ENCODE measurements around the gene TMA16.

DNA sequence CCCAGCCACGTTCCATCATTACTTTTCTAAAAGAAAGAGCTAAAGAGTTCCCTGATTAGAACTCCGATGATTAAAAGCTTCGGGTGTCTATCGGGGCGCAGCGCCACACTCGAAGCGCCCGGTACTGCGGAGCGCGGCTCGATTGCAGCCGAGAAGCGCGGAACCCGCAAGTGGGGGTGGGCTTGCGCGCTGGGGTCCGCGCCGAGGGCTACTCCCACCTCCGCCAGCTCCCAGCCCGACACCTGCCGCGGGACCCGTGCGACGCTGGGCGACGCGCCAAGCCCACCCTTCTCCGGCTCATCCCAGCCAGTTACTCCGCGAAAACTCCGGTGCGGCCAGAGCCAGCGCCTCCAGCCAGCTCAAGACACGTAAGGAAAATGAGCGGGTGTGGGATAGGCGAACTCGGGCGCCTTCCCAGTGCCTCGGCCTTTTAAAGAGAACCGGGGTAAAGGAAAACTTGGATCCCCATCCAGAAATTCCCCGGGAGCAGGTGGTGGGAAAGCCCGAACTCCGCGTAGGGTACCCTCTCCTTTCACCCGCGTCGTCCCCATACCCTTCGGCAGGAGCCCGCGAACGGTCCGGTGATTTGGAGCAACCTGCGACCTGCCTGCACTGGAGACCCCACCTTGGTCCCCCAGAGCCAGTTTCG is 533 bp downstream of the NPY1R start:
- PRO-cap, 3 experiments, result no peak in any of the 3 experiments
- RAMPAGE, long total RNA, result no peak

DNA sequence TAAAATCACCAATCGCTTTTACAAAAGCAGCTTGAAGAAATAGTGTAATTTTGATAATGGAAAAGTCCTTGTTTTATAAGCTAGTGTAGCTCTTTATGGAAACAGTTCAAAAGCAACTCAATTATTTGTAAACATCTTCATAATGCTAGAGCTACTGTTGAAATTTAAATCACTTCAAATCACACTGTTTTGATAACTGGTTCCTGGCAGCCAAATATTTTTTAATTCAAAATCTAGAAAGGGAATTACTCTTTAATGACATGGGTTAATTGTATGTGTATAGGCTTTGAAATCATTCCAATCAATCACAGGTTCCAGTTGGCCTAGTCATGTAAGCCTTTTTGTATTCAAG is 33.8 kb downstream of the TKTL2 start:
- PRO-cap, 3 experiments, result no peak in any of the 3 experiments
- RAMPAGE, long total RNA, result no peak

GRCh38 chr4:163494343-163495510 is at the start of gene TMA16:
TSS of gene TMA16 (plus strand) at chr4:163494690.
- PRO-cap, 3 experiments, result peak in 3 of 3 experiments; most common plus-strand start chr4:163494748 (in 3); most common minus-strand start chr4:163494563 (in 2)
- RAMPAGE, long total RNA, result start-site peak on the plus strand at chr4:163494653-163494717, 434 and 266 reads in 2 replicates

DNA sequence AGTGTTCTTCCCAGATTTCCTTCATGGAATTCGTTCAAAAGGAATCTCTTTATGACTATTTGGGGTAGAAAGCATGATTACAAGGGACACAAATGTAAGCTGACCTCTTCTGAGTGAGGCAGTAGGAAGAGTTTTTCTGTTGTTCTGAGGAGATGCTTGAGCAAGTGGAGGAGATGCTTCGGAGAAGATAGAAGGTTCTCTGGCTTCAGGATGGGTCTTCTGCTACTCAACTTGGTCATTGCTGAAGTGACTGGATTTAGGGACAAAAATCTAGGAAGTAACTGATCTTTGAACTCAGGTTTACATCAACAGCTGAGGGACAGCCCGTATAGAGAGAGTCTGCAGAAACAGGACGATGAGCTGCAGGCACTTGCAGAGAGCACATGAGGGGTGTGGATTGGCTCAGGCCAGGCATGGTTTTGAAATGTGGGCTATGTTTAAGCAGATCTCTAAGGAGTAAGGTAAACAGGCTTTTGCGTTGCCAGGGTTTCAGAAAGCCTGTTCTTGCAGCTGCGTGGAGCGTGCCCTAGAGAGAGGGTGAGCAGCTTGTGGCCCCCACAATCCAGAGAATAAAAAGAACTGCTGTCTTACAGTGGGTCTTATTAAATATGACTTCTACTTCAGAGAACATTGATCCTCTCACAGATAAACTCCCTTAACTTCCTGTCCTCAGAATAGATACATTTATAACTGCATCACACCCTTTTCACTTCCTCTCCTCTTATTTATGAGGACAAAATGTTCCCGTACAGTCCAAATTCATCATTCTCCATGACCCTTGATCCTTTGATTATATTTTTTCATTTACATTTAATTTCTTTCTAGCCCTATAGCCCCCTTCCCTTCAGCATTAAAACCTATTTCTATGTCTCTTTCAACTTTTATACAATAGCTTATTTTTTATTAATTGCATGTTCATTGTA is 64.0 kb downstream of the TMA16 start:
- PRO-cap, 3 experiments, result no peak in any of the 3 experiments
- RAMPAGE, long total RNA, result no peak

DNA sequence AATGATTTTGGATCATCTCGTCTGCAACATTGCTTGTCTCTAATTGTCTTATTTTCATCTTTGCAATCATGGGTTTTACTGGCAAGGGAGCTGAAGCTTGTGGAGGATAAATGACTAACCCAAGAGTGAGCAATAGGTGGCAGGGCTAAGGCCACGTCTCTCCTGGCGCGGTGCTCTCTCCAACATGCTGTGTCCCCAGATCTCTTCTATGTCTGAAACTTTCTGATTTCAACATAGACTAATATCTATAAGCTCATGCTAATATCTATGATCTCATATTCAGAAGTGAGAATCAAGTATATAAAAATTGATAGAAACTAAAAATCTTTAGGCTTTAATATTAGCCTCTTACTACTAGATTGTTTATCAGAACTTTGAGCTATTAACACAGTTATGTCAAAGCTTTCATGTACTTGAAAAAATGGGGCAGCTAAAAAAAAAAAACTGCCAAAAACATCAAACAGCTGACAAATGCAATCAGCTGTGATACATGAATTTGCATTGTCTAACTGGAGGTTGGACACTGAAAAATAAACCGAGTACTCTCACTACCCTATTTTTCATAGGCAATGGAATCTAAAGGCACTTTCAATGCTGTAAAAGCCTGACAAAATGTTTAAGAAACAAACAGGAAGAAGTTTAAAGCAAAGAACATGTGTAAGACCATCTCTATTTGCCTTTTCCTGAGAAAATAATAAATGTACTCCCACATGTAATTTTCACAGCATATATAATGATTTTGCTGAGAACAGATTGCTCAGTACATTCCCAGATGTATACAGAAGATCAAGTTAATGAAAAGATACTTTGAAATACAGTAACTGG is 169.2 kb downstream of the TMA16 start:
- PRO-cap, 3 experiments, result no peak in any of the 3 experiments
- RAMPAGE, long total RNA, result no peak

- PRO-cap, 3 experiments, result no peak in any of the 3 experiments
- RAMPAGE, long total RNA, result no peak
These were observed 33.7 kb downstream of the GK3 start for GRCh38 chr4:165245760-165246257.

- PRO-cap, 3 experiments, result no peak in any of the 3 experiments
- RAMPAGE, long total RNA, result no peak
These were observed 13.6 kb upstream of the MSMO1 start for GRCh38 chr4:165313751-165314425.

GRCh38 chr4:165364559-165364897 is 14.3 kb upstream of the CPE start:
- PRO-cap, 3 experiments, result no peak in any of the 3 experiments
- RAMPAGE, long total RNA, result no peak

DNA sequence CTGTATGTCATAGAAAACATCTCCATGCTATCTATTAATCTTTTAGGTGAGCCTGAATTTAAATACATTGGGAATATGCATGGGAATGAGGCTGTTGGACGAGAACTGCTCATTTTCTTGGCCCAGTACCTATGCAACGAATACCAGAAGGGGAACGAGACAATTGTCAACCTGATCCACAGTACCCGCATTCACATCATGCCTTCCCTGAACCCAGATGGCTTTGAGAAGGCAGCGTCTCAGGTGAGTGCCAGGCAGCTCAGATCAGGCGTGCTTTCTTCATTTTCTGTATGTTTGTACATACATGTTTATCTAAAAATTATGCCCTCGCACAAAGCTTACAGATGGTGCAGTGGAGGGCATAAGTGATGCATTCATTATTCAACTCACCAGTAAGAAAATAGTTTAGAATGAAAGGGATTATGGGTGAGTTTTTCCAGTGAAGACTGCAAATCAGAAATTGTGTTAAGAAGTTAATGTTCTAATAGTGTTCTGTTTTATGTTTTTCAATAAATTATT is 85.6 kb downstream of the CPE start:
- PRO-cap, 3 experiments, result no peak in any of the 3 experiments
- RAMPAGE, long total RNA, result no peak

DNA sequence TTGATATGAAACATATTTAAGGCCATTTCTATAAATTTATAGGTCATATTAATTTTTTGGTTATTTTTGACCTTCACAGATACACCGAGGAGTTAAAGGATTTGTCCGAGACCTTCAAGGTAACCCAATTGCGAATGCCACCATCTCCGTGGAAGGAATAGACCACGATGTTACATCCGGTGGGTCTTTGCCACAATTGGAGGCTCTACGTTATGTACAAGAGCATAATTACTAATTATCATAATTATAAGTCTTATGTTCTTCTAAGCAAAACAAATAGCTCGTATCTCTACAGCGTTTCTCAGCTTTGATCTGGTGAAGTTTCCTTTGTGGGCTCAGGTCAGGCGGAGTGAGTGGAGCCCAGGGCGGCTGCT is 114.3 kb downstream of the CPE start:
- PRO-cap, 3 experiments, result no peak in any of the 3 experiments
- RAMPAGE, long total RNA, result no peak

DNA sequence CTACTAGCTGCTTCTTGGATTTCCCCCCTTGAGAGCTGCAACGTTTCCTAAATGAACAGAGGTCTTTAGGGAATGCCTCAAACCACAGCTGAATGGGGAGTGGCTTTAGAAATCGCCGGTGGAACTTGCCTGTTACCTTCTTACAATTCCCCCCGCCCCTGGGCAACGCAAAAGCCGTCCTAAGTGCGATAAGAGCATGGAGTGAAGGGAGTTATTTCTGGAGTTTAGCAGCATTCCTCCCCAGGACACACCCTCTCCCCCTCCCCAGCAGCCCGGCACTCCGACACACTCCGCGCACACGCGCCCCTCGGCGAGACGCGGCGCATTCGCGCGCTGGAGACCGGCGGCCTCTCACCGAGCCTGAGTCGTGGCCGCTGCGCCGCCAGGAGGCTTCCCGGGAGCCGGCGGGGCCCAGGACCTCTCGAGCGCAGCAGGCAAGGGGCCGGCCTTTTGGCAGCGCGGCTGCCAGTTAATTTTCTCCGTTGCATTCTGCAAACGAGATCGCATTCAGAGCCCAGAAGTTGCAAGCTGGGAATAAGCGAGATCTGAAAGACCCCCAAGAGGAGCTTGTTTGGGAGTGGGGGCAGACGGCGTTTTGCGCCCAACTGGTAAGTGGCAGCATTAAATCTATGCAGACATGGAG is 134.6 kb downstream of the PALLD start:
- PRO-cap, 3 experiments, result no peak in any of the 3 experiments
- RAMPAGE, long total RNA, result no peak

GRCh38 chr4:168766302-168766898 is 243.7 kb downstream of the CBR4 start:
- PRO-cap, 3 experiments, result no peak in any of the 3 experiments
- RAMPAGE, long total RNA, result no peak

GRCh38 chr4:168784042-168784479 is 226.0 kb downstream of the CBR4 start:
- PRO-cap, 3 experiments, result no peak in any of the 3 experiments
- RAMPAGE, long total RNA, result no peak

GRCh38 chr4:168784839-168785602 is 225.0 kb downstream of the CBR4 start:
- PRO-cap, 3 experiments, result no peak in any of the 3 experiments
- RAMPAGE, long total RNA, result no peak

DNA sequence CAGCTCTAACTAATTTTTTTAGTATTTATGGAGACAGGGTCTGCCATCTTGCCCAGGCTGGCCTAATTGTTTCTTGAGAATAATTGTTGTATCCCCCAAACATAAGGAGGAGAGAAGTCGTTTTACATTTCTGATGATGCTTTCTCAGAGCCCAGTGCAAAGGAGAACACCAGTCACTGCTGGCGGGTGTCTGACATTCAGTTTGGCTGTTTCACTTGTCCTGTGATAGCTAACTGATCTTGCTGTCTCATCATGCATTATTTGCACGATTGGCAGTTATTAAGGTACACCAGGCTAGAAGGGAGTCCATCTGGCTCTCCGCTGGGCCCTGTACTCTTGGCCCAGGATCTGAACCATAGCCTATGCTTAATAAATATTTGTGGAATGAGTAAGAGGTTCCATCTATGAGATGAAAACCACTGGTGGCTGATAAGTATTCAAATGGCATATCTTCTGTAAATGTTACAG is 213.8 kb downstream of the CBR4 start:
- PRO-cap, 3 experiments, result no peak in any of the 3 experiments
- RAMPAGE, long total RNA, result no peak

GRCh38 chr4:168822216-168822968 is 187.7 kb downstream of the CBR4 start:
- PRO-cap, 3 experiments, result no peak in any of the 3 experiments
- RAMPAGE, long total RNA, result no peak

DNA sequence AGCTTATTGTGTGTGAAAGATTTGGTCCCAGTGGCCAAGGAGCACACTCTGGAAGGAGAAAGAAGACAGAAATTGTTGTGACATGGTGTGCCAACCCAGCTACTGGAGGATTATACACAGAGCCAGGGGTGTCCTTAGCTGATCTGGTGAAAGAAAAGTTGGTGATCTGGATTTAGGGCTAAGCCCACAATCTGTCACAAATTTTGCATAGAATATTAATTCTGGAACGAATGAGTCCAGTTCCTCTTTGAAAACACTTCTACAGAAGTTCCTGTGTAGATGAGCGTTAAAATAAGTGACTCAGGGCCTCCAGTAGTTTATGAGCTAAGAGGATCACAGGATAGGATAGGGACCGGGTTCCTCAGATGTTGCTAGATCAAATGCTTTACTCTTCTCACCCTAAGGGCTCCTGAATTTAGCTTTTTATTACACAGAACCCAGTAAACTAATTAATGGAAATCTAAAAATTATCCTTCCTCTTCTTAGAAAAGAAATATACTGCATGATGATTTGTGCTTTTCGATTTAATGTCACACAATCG is 179.0 kb downstream of the CBR4 start:
- PRO-cap, 3 experiments, result no peak in any of the 3 experiments
- RAMPAGE, long total RNA, result no peak

GRCh38 chr4:168837800-168838516 is 172.1 kb downstream of the CBR4 start:
- PRO-cap, 3 experiments, result no peak in any of the 3 experiments
- RAMPAGE, long total RNA, result no peak

- PRO-cap, 3 experiments, result no peak in any of the 3 experiments
- RAMPAGE, long total RNA, result no peak
These were observed 170.4 kb downstream of the CBR4 start for GRCh38 chr4:168839614-168840125.

GRCh38 chr4:168850061-168850425 is 160.0 kb downstream of the CBR4 start:
- PRO-cap, 3 experiments, result no peak in any of the 3 experiments
- RAMPAGE, long total RNA, result no peak

Data from cerebellum (tissue), 5 donors.